Bronchial lymph node (tissue), 1 donor: ENCODE measurements around the genes FUBP3 and AIF1L.

GRCh38 chr9:130010002-130011038, 32.7 kb downstream of the FNBP1 start:
- PRO-cap, result unidirectional peak, minus-strand start at chr9:130010274; unidirectional peak, minus-strand start at chr9:130010575

DNA sequence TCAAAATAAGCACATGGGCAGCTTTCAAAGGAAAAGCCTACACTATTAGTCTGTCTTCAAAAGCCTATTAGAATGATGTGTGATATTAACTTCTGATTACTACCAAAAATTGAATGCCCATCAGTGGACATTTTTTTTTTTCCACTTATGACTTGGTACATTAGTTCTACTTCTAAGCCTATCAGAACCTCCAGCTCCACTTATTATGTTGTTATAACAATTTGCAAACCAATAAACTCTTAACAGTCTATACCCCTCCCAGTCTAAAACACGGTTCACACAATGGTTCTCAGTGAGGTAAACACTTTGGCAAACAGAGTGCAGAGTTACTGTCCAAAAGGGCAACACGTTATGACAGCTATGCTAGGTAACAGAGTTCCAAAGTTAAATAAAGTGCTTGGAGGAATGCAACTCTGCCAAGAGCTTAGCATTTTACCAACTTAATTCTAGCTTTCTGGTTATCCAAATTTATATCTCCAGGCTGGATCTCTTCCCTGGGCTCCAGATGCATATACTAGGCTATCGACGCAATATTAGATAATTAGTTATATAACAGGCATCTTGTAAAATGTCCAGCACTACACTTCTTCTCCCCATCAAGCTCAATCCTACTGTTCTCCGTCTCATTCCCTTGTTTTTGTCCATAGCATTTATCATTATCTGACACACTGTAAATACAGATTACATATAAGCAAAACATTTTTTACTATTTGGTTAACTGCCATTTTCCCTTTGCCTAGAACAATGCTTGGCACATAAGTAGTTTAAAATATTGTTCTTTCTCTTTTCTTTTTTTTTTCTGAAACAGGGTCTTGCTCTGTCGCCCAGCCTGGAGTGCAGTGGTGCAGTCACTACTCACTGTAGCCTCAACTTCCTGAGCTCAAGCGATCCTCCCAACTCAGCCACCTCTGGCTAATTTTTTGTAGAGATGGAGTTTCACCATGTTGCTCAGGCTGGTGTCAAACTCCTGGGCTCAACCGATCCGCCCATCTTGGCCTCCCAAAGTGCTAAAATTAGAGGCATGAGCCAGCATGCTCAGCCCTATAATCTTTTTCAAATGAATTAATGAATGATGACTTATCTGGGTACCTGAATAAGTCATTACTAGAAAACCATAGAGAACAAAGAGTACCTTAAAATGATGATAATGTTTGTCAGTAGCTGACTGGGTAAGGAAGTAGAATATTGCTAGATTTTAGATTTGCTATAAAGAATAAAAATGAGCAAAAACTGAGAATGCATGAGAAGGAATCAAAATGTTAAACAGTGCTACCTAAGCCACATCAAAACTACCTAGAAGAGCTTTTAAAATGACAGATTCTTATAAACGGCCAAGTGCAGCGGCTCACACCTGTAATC, 14.1 kb downstream of the FNBP1 start:
- PRO-cap, result no peak

- PRO-cap, result no peak
Measured at GRCh38 chr9:130220431-130220920, 45.1 kb upstream of the HMCN2 start.

DNA sequence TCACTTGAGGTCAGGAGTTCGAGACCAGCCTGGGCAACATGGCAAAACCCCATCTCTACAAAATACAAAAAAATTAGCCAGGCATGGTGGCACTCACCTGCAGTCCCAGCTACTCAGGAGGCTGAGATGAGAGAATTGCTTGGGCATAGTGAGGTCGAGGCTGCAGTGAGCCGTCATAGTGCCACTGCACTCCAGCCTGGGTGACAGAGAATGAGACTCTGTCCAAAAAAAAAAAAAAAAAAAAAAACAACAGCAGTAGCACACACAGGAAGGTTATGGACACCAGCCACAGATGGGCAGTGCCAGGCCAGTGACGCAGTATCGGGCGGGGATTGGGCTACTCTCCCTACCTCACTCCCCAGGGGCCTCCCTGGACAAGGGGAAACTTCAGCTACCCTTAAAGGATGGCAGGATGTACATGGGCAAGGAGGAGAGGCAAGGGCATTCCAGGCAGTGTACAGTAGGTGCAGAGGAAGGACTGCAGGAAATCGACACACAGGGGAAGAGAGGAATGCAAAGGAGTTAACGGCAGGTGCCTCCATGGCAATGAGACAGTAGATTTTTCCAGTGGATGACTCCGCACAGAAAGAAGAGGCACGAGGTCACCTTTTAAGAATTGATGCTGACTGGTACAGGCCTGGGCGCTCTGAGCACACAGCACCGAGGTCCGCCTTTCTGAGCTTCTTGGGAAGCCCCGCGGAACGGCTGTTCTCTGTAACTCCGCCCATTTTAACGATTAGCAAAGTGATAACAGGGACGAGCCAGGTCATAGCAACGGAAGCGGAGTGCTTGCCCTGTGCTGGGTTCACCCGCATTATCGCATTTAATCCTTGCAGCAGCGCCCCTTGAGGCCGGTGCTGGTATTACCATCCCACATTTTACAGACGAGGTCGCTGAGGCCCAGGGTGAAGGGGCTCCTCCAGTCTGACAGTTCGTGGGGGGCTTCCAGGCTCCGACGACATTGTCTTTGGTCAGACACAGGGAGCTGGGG, 22.7 kb upstream of the HMCN2 start:
- PRO-cap, result no peak

- PRO-cap, result no peak
Measured at GRCh38 chr9:130290097-130290746, 24.7 kb downstream of the HMCN2 start.

DNA sequence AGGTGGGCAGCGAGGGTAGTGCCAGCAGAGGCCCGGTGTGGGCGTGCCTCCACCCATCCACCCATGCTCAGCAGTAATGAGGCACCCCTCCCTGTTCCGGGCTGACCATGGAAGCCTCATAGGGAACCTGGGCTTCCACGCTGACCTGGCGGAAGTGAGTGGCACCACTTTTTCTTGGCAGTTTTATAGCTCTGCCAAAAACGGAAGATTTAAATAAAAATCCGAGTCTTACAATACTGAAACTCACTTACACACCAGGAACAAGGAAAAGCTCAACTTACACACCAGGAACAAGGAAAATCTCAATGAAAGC, 30.6 kb upstream of the ASS1 start:
- PRO-cap, result no peak

DNA sequence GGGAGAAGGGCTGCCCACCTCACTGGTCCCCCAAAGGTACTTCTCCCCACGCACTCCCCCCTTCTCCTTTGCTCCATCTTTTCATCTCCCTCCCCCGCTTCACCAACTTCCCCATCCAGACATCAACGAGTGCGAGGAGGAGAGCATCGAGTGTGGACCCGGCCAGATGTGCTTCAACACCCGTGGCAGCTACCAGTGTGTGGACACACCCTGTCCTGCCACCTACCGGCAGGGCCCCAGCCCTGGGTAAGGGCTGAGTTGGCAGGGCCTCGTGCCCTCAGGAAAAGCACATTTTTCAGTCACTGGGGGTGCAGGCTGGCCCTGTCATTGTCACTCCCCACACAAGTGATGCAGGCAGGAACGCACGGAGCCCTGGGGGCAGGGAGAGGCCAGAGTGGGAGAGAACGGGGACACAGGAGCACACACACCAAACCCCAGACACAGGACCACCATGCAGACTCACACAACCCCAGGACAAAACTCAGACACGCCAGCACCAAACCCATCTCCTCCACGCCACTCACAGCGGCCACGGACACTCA, 12.4 kb upstream of the ASS1 start:
- PRO-cap, result no peak

DNA sequence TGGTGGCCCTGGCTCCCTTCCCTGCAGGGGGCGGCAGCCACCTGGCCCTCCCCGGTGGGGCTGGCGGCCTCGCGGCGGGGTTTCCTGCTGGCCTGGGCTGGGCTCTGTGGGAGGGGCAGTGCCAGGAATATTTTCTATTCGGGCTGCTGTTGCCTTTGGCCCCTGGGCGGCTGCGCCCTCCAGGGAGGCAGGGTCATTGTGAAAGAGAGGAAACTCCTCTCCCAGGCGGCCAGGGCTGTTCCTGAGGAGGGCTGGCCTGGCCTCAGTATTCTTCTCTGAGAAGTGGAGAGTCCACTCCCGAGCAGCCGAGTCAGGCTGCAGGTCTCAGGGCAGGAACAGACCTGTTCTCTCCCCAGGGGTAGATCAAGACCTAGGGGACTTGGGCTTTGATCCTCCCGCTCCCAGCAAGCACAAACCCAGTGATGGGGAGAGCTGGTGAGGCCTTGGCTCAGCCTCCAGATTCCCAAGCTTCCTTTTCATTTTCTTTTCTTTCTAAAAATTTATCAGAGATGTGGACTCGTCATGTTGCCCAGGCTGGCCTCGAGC, 842 bp downstream of the ASS1 start:
- PRO-cap, result no peak

DNA sequence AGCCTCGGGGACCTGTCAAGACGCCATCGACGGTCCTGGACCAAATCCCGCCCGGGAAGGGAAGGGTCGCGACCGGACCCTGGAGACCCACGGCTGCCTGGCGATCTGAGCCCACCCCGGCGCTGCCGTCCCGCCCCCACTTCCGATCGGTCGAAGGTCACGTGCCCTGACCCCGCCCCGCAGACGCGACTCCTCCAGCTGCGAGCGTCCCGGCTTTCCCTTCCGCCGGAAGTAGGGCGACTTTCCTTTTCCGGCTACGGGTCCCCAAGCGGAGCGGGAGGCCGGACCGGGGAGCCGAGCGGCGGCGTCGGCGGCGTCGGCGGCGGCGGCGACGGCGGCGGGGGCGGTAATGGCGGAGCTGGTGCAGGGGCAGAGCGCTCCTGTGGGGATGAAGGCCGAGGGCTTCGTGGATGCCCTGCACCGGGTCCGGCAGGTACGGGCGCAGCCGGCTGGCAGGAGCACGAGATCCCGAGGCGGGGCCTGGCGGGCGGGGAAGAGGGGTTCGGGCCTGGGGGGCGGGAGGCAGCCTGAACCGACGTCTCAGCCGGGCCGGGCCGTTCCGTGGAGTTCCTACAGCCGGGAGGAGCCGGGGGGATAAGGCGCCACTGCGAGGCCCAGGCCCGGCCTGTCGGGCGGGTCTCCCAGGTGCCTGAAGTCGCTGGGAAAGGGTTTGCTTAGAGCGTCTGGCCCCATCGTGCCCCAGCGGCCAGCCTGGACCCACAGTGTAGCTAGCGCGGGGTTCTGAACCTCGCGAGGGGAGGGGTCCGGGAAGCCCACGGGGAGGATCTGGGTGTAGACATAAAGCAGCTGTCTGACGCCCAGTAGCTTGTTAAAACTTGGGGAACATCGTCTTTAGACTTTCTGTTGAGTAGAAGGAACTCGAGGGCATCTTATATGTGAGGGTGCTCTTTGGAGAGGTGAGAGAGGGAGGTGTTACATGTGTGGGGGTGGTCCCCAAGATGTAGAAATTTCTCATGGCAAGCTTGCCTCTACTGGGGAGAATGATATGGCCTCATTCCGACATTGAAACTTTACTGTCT, at the start of gene FUBP3:
Gene FUBP3 (plus strand): TSS at position 246 of the 1,040 bp plus-strand sequence.
- PRO-cap, result bidirectional peak, plus-strand start at position 267 of the sequence, minus-strand start at position 132 of the sequence

- PRO-cap, result no peak
Measured at GRCh38 chr9:130682358-130682887, 11.2 kb upstream of the EXOSC2 start.

DNA sequence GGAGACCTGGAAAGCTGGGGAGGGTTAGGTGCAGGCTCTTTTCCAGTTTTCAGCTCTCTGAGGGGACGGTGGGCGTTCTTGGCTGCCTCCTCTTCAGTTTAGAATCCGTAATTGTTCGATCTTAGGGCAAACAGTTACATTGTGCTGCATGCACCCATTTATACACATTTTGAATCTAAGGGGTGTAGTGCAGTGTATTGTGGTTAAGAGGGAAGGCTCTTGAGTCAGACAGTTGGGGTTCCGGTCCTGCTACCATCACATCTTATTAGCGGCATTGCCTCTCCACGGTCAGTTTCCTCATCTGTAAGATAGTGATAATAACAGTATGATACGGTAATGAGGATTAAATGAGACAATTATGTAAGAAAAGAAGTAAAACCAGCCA, 613 bp downstream of the EXOSC2 start:
- PRO-cap, result no peak

- PRO-cap, result no peak
Measured at GRCh38 chr9:130772171-130772876, 62.7 kb upstream of the ABL1 start.

GRCh38 chr9:130846154-130847132, 11.4 kb downstream of the ABL1 start:
- PRO-cap, result bidirectional peak, plus-strand start at chr9:130846570, minus-strand start at chr9:130846536

- PRO-cap, result no peak
Measured at GRCh38 chr9:130870507-130871118, 26.0 kb downstream of the QRFP start.

- PRO-cap, result unidirectional peak, plus-strand start at chr9:130913399
Measured at GRCh38 chr9:130913044-130913750, 16.6 kb upstream of the QRFP start.

GRCh38 chr9:131096042-131096714, at the start of gene AIF1L:
AIF1L (plus strand) TSS chr9:131096531.
- PRO-cap, result unidirectional peak, plus-strand start at chr9:131096531

DNA sequence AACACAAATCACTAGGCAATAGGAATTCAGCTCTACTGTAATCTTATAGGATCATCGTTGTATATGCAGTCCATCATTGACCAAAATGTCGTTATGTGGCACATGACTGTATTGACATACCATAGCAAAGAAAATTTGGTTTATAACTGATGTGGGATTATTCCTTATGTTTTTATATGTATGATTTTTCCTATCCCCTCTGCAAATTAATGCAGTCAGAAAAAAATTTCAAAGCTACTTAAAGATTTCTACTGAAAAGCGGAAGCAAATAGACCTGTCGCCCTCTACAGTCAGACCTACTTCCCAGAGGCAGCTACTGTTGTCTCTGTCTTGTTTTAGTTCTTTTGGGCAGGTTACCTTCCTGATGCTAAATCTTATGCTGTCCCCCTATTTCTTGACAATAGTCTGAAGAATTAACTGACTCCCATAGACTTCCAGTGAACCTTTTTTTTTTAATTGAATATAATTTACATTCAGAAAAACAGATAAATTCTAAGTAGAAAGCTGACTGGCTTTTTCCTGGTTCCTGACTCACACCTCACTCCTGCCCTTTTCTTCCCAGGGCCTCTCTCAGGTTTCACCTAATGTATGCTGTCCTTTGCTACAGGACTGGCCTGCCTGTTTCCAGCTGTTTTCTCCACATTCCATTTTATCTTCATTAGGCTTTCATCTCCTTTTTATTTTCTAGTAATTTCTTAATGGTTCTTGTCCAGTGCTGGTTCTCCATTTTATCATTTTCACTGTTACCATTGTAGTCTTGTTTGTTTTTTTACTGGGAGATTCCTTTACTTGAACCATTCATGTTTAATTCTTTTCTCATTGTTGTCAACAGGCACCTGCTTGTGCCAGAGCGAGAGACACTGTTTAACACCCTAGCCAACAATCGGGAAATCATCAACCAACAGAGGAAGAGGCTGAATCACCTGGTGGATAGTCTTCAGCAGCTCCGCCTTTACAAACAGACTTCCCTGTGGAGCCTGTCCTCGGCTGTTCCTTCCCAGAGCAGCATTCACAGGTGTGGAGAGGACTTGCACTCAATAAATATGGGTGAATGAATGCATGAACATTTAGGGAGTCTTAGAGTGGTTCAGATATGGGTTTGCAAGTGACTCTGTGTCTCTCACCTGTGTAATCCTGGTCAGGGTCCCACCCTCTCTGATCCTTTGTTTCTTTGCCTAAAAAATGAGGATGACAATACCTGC, 37.2 kb downstream of the NUP214 start:
- PRO-cap, result no peak

DNA sequence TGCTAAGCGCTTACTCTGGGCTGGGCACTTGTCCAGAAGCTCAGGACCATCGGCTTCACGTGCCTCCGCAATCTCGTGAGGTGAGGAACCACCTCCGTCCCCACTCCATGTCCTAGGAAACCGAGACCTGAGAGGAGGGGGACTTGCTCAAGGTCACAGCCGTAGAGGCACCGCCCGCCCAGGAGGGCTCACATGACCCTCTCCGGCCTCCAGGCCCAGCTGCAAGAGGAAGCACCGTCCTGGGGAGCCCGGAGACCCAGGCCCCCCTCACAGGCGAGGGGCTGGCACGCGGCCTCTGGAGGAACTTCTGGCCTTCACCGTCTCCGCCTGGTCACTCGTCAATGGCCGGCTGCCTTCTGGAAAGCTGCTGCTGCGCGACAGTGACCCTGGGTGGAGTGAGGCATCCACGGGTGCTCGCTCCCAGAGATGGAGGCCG, 24.2 kb downstream of the FAM78A start:
- PRO-cap, result no peak

- PRO-cap, result no peak
Measured at GRCh38 chr9:131271511-131272427, 4.5 kb downstream of the FAM78A start.

DNA sequence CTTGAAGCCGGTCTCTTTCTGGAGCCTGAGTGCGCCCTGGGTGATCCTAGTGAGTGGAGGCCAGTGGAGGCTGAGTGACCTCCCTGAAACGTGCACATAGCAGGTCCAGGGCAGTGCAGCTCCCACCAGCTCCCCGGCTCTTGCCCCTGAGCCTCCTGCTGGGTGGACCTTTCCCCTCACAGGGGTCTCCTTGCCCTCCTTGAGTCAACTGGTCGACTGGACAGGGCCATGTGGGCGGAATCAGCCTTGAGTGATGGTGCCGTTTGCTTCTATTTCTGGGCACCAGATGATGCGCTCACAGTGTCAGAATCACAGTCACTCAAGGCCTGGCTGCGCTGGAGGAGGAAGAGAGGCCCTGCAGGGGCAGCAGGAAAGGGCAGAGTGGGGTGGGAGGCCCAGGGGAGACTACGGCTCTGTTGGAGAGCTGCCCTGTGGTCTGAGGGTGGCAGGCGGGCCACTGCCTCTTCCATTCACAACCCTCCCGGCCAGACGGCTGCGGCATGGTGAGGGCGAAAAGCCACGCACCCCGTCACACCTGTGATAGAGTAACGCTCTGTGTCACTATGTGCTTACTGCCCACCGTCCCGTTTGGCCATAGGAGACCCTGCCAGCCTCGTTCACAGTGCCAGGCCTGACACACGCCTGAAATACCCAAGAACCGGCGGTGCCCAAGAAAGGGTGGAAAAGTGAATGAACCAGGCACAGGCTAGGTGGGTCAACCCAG, 9.8 kb downstream of the PLPP7 start:
- PRO-cap, result no peak